ENCODE measurements around a stretch of chr4.

DNA sequence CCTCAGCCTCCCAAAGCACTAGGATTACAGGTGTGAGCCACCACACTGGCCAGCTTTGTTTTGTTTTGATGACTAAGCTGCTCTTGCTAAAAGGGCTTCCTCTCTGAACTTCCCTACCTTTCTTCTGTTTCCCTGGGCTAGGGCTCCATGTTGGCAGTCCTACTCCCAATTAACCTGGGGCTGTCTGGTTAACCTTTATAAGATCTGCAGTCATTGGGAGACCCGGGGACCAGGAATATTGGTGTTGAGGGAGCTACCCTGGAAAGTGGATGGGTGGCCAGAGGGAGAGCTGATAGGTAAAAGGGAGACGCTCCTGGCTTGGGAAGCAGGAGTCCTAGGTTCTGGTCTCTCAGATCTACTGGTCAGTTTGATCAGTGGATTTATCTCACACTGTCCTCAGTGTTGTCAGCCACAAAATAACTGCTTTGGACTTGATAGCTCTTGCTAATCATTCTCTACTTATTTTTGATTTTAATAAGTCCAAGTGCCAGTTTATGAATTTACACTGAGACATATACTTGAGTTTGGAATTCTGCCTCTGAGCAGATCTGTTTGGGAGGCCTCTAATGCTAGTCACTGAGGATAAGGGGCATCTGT is 33.2 kb upstream of the FAM193A start:
- PRO-cap = no peak

GRCh38 chr4:2597341-2597775 is 60.9 kb downstream of the FAM193A start:
- PRO-cap = no peak

GRCh38 chr4:2662776-2663297 is 93.3 kb downstream of the TNIP2 start:
- PRO-cap = no peak

DNA sequence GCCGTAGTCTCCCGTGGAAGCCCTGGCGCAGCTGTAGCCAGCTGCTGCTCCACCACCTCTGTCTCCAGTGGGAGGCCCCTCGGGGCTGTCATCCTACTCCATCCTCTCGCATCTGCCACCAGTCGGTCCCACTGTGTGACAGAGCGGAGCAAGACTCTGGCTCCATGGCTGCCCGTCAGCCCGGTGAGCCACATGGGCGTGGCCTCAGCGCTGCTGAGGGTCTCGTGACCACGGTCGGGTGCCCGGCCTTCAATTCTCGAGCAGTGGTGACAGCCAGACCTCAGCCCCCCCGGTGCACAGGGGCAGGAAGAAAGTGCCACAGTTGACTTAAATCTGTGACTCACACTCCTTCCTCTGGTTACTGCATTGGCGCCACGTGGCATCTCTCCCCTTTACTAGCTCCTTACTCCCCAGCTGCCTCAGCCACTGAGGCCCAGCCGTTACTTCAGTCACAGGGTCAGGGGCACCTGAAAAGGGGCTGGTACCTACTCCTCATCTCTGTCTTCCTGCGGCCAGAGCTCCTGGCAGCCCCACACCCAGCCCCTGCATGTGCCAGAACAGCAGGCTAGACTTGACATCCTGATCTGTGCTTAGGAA is 66.3 kb downstream of the TNIP2 start:
- PRO-cap = no peak

- PRO-cap = no peak
Measured at GRCh38 chr4:2741440-2741921, 14.7 kb downstream of the TNIP2 start.

DNA sequence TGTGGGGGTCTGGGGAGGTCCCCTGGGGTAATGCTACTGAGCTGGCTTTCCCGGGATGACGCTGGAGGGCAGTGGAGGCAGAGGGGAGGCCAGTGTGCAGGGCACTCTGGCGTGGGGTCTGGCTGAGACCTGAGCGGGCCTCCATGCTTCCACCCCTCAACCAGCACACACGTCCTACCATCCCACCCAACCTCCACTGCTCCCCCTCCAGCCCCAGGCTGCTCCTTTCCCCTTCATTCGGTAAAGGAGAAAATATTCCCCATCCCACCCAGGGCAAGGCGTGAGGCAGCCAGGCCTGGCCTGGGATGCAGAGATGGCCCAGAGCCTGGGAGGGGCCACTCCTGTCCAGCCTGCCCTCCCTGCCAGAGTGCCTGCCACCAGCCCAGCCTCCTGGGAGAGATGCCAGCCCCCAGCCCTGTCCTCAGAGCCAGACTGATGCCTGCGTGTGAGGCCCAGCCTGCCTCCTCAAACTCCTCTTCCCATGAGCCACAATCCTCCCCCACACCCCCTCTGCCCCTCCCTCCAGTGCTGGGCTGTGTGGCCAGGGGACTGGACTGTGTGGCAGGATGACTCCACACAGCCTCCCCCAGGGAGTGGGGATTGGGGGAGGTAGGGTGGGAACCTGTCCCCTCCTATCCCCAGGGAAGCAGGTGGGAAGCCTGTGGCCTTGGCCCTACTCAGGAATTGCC is 4.5 kb upstream of the SH3BP2 start:
- PRO-cap = no peak

- PRO-cap = no peak
Measured at GRCh38 chr4:2968254-2969015, 5.1 kb downstream of the GRK4 start.

DNA sequence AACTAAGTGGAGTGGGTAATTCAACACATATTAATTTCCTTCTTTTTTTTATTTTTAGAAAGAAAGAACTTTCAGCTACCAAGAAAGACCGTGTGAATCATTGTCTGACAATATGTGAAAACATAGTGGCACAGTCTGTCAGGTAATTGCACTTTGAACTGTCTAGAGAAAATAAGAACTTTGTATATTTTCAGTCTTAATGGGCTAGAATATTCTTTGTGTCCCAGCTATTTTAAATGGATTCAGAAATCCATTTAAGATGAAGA is 12.3 kb downstream of the HTT start:
- PRO-cap = no peak

- PRO-cap = no peak
Measured at GRCh38 chr4:3301967-3303272, 9.6 kb downstream of the RGS12 start.

- PRO-cap = no peak
Measured at GRCh38 chr4:3320184-3321330, 27.7 kb downstream of the RGS12 start.

GRCh38 chr4:3390016-3390719 is 51.6 kb upstream of the HGFAC start:
- PRO-cap = no peak

- PRO-cap = unidirectional peak, plus-strand start at chr4:3397349
Measured at GRCh38 chr4:3396836-3397697, 44.7 kb upstream of the HGFAC start.

DNA sequence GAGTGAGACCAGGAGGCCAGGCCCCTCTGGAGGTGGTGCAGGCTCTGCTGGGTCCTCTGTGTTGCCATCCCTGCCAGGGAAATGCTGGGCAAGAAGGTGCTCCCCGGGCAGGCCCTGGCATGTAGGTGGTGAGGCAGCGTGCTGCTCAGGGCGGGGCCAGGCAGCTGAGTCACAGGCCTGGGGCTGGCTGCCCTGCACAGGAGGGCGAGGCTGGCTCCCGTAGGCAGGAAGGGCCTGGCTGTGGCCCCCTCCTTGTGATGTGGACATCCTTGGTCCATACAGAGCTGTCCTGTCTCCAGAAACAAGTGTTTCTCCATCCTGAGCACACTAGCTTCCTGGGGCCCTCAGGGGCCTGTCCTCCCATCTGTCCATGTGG is 4.8 kb upstream of the HGFAC start:
- PRO-cap = no peak

GRCh38 chr4:3502470-3502954 is 29.7 kb downstream of the LRPAP1 start:
- PRO-cap = no peak

DNA sequence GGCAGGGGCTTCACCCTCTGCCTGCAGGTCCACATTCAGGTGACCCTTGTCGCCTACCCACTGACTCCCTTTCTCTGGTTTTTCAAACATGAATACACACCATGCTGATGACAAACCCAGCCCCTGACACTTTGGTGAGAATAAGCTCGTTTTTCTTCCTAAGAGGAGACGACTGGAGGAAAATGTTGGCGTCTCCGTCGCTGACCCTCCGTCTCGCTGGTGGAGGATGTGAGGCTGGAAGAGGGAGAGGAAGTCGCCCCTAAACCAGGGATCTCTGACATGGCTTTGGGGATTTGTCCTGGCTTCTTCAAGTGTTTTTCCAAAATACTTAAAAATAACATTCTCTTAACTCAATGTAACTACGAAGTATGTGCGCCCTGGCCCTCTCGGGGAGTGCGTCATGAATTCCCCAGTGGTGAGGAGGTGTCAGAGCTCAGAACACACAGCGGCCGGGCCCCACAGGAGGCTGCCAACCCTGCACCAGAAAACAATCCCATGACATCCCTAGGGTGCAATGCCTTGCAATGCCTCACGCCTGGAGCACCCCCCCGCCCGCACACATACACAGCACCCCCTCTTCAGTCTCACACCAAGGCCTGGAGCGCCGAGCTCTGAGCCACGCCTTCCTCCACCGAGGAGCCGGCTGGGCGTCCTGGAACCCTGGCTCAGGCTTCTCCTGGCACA is 108.5 kb upstream of the ADRA2C start:
- PRO-cap = no peak

DNA sequence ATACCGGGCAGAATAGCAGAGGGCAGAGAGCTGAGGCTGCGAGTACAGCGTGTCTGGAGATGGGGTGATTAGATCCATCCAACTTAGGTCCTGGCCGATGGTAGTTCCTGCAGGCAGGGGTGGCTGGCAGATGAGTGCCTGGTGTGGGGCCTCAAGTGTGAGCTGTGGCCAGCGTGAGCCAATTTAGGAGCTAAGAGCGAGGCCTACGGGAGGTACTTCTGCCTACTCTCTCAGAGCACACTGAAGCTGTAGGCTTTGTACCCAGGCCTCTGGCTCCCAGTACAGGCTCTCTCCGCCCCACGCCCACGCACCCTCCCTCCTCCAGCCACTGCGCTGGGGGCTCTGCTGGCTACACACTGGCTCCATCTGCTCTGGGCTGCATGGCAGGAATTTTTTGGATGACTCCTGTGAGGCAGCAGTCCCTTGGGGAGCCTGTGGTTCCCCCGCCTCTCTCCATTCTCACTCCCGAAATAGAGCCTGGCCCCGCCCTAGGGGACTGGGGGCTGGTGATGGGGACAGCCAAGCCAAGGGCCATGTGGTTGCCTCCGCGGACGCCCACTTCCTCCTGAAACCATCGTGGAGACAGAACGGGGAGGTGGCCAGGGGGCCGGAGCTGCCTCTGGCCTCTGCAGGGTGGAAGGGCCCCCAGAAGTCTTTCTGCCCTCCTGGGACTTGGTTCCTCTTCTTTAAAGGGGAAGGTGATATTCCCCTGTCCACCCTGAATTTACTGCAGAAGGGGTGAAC is 58.1 kb upstream of the ADRA2C start:
- PRO-cap = no peak

DNA sequence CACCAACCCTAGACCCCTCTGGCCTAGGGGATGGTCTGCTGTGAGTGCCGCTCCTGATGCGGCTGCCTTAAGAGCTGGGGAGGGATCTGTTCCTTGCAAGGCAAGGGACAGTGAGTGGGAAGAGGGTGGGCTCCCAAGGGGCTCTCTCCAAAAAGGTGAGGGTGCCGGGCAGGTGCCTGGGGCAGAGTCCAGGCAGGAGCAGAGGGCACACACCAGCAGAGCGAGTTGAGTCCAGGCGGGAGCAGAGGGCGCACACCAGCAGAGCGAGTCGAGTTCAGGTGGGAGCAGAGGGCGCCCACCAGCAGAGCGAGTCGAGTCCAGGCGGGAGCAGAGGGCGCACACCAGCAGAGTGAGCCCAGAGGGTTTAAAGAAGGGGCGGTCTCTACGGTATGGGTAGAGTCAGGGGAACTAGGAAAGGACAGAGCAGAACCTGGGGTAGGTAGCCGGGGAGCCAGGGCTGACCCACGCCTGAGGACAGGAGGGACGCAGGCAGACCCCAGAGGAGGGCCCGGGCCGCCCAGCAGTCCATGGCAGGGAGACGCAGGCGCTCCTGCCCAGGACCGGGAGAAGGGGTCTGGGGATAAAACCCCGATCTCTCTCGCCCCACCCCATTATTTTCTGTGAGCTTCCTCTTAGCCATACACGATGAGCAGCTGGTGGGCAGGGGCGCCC is 22.0 kb upstream of the ADRA2C start:
- PRO-cap = no peak

GRCh38 chr4:4047212-4047752 is 179.4 kb downstream of the OTOP1 start:
- PRO-cap = no peak

DNA sequence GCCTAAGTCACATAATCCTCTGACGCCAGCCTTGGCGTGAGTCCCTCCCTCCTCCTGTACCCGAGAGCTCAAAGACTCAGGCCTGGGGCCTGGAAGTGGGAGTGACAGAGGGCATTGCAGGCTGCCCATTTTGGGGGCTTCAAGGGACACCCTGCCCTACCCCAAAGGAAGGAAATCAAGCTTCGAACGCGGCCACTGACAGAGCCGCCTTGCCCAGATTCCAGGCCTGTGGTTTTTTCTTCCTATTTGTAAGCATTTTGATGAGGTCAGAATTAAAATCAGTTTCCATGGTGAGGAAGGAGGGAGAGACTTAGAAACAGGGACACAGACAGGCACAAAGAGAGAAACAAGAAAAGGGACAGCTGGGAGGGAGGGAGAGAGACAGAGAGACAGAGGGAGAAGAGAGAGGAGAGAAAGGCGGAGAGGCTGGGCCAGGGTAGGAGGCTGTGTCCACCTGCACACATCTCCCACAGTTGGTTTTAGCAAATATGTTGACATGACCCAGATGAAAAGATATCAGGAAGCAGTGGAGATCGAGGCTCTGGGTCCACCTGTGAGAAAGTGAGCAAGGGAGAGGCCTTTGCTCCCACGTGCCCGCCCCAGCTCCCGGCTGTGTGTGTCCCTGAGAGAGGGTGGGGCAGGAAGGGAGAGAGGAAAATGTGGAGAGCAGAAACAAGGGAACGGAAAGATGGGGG is 20.8 kb upstream of the MSX1 start:
- PRO-cap = no peak

- PRO-cap = no peak
Measured at GRCh38 chr4:4851728-4851971, 7.8 kb upstream of the MSX1 start.